Measurements from ENCODE around the gene C10orf105.

DNA sequence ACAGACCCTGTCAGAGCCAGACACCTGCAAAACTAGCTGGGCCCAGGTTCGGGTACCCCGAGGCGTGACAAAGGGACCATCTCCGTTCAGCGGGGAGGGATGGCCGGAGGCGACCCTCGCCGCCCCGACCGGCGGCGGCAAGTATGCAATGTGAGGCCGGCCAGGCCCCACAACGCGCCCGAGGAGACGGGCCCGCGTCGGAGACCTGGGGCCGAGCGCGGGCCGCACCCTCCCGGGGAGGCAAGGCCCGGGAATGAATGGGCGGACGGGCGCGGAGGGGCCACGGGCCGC is 321 bp downstream of the PPA1 start:
- PRO-cap, 4 experiments = no peak in any of the 4 experiments
- RAMPAGE, long total RNA, 2 experiments = no peak in any of the 2 experiments

- PRO-cap, 4 experiments = peak in 2 of 4 experiments; most common plus-strand start chr10:70430653 (in 1); most common minus-strand start chr10:70430598 (in 2)
- RAMPAGE, long total RNA, 2 experiments = no peak in any of the 2 experiments
Measured at GRCh38 chr10:70430499-70431212, 10.8 kb downstream of the NODAL start.

DNA sequence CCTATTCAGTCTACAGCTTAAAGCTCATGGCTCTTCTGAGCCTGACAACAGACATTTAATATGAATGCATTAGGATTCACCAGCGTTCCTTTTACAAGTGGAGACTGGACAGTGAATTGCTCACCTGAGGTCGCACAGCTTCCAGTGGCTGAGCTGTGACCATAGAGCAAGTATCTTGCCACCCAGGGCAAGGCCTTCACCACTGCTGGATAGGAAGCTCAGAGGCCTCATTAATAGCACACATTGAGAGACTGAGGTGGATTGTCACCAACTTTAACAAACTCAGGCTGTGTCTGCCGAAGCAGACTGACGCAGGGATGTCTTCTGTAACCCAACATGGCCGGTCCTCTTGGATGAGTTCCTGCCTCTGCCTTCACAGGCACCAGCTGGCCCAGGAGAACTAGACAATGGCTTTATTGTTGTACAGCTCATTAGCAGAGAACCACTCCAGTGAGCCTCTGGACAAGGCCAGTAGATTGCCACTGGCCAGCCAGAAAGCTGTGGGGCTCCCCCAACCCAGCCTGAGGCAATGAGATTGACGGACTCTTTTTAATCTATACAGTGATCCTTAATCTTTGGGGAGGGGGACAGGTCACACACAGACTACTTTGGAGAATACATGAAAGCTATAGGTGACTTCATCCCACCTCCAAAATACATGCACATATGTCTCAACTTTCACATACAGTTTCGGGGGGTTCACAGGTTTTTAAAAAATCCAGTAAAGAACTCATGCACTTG is 9.4 kb downstream of the NODAL start:
- PRO-cap, 4 experiments = no peak in any of the 4 experiments
- RAMPAGE, long total RNA, 2 experiments = no peak in any of the 2 experiments

- PRO-cap, 4 experiments = no peak in any of the 4 experiments
- RAMPAGE, long total RNA, 2 experiments = no peak in any of the 2 experiments
Measured at GRCh38 chr10:70477604-70478205, 862 bp upstream of the PALD1 start.

DNA sequence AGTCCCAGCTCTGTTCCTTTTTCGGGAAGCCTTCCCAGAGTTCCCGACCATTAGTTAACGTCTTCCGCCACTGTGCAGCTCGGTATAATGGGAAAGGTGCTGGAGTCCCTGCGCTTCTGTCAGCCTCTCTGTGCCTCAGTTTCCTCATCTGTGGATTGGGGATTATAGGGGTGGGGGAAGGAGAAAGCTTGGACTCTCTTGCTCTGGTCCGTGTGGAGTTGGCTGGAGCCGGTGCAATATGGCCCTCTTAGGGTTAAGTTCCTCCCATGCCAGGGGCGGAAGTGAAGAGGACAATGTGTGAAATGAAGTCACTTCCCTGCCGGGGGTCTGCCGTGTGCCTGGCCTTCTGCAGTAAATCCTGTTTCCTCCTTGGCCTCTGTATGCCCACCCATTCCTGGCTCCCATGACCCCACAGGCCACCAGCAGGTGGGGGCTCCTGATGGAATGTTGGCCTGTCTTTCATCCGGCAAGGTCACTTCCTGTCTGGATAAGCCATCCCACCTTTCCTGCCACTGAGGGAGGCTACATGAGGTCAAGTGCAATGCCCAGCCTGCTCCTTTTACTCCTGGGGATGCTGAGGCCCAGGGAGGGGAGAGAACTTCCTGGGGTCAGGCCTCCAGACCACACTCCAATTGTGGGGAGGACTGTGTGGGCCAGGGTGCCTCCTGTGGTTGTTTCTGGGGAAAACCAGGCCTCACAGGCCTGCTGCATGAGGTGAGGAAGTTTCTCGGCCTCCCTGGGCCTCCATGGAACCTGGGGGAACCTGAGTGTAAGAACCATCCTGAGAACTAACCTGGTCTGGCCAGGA is 22.2 kb downstream of the PALD1 start:
- PRO-cap, 4 experiments = no peak in any of the 4 experiments
- RAMPAGE, long total RNA, 2 experiments = no peak in any of the 2 experiments

DNA sequence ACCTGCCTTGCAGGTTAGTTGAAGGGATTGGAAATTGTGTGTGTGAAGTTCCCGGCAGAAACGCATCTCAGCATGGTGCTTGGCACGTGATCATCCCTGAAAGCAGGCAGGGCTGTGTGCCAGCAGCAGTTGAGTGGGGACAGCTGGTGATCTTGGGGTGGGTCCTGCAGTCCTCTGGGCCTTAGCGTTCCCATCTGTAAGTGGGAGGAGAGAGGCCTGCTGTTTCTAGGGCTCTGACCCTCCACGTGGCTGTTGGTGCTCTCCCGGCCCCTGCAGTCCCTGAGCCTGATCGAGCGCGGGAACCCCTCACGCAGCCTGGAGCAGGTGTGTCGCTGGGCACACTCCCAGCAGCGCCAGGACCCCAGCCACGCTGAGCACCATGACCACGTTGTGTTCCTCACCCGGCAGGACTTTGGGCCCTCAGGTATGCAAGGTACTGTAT is 55.3 kb downstream of the TBATA start:
- PRO-cap, 4 experiments = no peak in any of the 4 experiments
- RAMPAGE, long total RNA, 2 experiments = no peak in any of the 2 experiments

DNA sequence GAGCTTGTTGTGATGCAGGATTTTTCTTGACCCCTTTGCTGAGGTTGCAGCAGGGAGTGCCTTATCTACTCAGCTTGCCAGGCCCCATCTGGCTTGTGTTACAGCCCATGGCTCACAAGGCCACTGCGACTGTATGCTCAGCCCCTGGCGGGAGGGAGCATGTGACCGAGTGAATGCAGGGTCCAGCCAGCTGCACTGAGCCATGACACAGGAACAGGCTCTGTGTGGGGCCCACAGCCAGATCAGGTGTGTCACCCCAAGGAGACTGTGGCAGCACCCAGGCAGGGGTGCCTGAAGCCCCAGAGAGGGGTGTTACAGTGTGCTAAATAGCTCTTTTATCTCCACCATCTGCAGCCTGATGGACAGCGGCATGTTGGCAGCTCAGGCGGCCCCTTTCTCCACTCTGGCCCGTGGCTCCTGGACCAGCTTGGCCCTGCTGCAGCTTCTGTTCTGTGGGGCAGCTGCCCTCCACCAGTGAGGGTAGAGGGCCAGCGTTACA is 2.6 kb upstream of the PCBD1 start:
- PRO-cap, 4 experiments = no peak in any of the 4 experiments
- RAMPAGE, long total RNA, 2 experiments = no peak in any of the 2 experiments

DNA sequence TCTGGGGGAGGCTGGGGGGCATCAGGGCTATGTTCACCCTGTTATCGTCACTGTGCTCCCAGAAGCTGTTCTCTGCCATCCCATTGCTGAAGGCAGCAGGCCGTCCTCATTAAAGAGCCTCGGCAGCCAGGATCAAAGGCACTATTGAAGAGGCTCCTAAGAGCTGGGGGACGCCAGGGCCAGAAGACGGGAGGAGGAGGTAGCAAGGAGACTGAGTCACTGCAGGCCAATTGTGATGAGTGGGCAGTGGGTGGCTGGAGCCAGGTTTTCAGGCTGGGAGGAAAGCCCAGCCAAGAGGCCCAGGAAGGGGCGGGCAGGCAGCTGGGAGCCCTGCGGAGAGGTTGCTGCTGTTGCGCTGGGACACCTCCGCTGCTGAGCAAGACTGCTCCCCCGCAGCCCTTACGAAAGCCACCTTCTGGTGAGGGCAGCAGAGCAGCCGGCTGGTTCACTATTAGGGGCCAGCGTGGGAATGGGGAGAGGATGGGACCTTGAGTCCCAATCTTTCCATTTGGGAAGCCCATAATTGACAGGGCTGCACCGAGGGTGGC is 48.3 kb downstream of the UNC5B start:
- PRO-cap, 4 experiments = no peak in any of the 4 experiments
- RAMPAGE, long total RNA, 2 experiments = no peak in any of the 2 experiments

DNA sequence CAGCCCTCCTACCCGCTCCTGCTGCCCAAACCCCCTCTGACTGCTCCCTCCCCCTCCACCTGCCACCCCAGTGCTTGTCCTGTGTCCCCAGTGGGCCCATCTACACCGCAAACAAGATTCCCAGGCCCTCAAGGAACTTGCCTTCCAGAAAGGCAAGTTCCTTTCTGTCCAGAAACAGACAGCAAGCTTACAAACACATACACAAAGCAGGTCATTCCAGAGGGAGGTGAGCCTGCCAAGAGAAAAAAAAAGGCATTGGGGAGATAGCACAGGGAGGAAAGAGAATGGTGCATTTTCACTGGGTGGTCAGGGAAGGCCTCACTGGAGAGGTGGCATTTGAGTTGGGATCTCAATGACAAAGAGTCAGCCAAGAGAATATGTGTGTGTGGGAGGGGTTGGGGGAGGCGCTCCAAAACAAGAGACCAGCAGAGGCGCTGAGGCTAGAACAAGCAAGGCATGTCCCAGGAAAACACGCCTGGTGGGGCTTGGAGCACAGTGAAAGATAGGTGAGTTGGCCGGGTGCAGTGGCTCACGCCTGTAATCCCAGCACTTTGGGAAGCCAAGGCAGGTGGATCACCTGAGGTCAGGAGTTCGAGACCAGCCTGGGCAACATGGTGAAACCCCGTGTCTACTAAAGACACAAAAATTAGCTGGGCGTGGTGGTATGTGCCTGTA is 49.4 kb upstream of the SLC29A3 start:
- PRO-cap, 4 experiments = no peak in any of the 4 experiments
- RAMPAGE, long total RNA, 2 experiments = no peak in any of the 2 experiments

- PRO-cap, 4 experiments = no peak in any of the 4 experiments
- RAMPAGE, long total RNA, 2 experiments = no peak in any of the 2 experiments
Measured at GRCh38 chr10:71300586-71301354, 18.3 kb upstream of the SLC29A3 start.

- PRO-cap, 4 experiments = no peak in any of the 4 experiments
- RAMPAGE, long total RNA, 2 experiments = no peak in any of the 2 experiments
Measured at GRCh38 chr10:71313781-71314199, 5.3 kb upstream of the SLC29A3 start.

GRCh38 chr10:71314207-71315142 is 4.6 kb upstream of the SLC29A3 start:
- PRO-cap, 4 experiments = no peak in any of the 4 experiments
- RAMPAGE, long total RNA, 2 experiments = no peak in any of the 2 experiments

GRCh38 chr10:71358370-71358758 is 38.4 kb upstream of the CDH23 start:
- PRO-cap, 4 experiments = peak in 1 of 4 experiments; most common plus-strand start chr10:71358591 (in 1)
- RAMPAGE, long total RNA, 2 experiments = no peak in any of the 2 experiments

- PRO-cap, 4 experiments = peak in 3 of 4 experiments; most common plus-strand start chr10:71472721 (in 1); most common minus-strand start chr10:71472541 (in 3)
- RAMPAGE, long total RNA, 2 experiments = no peak in any of the 2 experiments
Measured at GRCh38 chr10:71472423-71472864, 75.7 kb downstream of the CDH23 start.

- PRO-cap, 4 experiments = no peak in any of the 4 experiments
- RAMPAGE, long total RNA, 2 experiments = no peak in any of the 2 experiments
Measured at GRCh38 chr10:71475147-71475513, 78.4 kb downstream of the CDH23 start.

DNA sequence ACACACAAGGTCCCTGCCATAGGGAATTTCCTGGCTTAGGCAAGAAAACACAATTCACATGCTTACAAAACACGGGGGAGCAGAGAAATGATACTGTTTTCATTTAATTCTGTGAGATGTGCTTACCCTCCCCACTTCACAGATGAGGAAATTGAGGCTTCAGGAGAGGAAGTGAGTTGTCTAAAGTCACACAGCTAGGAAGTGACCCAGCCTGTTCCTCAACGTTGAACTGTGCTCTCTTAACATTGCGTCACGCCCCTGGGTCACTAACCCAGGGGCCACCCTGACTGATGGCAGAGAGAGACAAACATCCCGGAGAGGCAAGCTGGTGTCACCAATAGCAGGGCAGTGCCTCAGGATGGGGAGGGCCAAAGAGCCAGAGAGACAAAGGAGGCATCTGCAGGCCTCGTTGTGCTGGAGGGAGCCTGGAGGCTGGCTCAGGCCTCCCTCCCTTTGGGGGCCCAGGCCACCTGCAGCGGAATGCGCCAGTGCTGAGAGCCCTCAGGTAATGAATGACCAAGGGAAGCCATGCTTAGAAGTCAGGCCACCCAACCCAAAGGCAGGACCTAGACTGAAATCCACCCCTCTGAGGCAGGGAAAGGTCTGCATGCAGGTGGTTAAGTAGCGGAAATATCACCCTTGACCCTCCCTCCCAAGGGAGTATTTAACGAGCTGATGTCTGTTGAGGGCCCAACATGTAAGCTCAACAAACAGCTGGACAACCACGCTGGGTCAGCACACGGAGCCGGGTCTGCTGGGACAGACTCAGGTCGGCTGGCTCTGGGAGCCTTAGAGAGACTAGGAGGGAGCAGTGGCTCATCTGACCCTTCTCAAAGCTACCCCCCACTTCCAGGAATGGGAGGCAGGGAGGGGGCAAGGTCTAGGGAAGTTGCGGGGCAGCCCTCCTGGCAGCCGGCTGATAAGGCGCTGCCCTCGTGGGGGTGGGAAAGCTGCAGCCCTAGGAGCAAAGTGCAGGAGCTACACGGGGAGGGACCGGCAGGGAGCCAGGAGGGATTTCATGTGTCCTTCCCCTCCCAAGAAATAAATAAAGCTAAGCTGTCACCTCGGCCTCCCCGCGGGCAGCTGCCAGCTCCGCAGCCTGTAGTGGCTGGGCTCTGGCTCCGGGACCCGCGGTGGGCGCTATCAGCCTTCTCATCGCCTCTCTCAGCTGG is 81.2 kb downstream of the C10orf105 start:
- PRO-cap, 4 experiments = peak in 4 of 4 experiments; most common plus-strand start position 409 of the sequence (in 3); most common minus-strand start position 203 of the sequence (in 3)
- RAMPAGE, long total RNA, 2 experiments = start-site peak on the plus strand in 2 of 2 experiments, centred at positions 383 to 389 of the sequence, 27 to 174 reads per replicate

DNA sequence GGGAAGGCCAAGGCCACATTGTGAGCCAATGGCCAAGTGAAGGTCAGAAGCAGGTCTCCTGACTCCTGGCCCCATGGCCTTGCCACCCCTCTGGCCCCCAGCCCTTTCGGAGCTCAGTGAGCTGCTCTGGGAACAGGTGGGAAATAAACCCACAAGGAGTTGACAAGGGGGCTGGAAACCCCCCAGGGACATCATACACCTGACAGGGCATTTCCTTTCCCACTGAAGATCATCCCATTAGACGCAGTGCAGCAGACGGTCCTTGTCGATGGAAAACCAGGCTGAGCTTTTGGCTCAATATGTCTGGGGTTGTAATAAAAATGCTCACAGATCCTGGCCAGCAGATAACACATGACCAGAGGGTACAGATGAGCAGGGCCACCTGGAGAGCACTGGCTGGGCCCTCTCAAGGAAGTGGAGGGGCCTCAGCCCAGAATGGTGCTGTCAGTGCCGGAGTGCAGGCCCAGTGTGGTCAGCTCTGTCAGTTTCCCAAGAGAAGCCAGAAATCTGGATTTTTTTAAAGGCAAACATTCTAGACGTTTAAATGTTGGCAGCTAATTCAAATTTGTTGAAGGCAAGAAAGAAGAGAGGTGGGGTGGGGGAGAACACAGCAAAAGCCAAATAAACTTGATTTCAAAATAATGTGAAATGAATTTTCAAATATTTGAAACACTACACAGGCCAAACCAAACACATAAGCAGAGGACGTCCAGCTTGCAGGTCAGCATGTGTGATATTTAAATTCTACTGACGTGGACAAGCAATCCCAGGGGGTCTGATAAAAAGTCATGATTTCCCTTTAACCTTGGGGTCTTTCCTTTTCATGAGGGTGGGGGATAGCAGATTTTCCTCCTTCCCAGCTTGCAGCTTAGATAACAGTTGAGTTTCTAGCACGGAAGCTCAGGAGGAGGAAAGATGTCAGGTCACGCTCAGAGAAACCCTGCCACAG is 2.0 kb downstream of the C10orf105 start:
- PRO-cap, 4 experiments = no peak in any of the 4 experiments
- RAMPAGE, long total RNA, 2 experiments = no peak in any of the 2 experiments

DNA sequence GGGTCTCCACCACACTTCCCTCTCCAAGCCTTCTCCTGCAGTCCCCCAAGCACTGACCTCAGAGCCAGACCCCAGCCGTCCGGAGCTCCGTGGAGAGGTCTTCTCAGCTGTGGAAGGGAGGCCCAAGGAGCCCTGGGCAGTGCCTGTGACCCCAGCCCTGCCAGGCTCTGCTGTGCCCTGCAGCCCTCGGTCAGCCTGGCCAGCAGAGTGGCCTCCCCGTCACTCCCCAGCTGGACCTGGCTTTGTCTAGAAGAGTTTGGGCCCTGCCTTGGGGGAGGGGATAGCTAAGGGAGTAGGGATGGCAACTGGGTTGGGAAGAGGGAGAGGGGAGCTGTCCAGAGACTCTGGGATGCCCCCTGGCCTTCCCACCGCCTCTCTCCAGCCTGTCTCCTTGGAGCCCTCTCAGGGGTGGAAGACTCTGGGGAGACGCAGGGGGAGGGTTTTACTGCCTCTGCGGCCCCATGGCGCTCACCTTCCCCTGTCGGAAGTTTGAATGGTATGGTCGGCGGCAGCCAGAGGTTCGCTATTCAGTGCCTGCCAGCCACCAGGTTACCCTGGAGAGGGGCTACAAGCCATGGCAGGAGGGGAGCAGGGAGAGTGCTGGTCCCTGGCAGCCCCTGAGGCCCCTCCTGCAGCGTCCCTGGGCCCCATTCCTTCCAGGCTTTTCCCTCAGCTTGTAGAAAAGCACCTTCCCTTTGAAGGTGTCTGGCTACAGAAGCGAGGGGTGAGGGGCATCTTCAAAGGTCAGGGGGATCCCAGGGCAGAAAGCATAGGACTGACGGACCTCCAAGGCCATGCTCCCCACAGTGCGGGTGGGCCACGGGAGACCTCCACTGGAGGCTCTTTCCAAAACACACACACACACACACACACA is at the start of gene C10orf105:
Gene C10orf105, minus strand, starts transcription at position 209 of the 874 bp plus-strand sequence.
- PRO-cap, 4 experiments = no peak in any of the 4 experiments
- RAMPAGE, long total RNA, 2 experiments = no peak in any of the 2 experiments

DNA sequence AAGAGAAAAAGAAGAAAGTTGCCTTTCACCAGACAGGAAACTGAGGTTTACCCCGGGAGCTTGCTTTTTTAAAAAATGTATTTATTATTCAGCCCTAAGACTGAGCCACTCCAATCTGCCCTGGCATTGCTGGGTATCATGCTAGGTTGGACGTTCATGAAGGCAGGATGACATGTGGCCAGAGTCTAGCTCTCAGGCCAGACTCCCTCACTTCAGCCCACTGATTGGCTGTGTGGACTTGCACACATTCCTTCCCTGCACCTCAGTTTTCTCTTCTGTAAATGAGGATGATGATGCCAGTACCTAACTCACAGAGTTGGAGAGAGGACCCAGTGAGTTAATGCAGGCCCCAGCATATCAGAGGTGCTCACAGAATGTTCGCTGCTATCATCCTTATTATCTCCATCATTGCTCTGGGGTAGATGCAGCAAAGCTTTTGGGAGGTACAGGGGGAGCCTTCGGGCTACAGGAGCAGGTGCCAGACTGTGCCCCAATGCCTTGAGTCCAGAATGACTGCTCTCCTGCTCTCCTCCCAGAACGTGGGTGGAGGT is 21.7 kb upstream of the C10orf105 start:
- PRO-cap, 4 experiments = no peak in any of the 4 experiments
- RAMPAGE, long total RNA, 2 experiments = no peak in any of the 2 experiments

- PRO-cap, 4 experiments = peak in 1 of 4 experiments; most common plus-strand start chr10:71742466 (in 1); most common minus-strand start chr10:71742360 (in 1)
- RAMPAGE, long total RNA, 2 experiments = no peak in any of the 2 experiments
Measured at GRCh38 chr10:71742070-71742672, 22.6 kb upstream of the C10orf105 start.

Data from right lobe of liver (tissue), 4 donors.